Measurements from ENCODE around the gene COL5A1.

DNA sequence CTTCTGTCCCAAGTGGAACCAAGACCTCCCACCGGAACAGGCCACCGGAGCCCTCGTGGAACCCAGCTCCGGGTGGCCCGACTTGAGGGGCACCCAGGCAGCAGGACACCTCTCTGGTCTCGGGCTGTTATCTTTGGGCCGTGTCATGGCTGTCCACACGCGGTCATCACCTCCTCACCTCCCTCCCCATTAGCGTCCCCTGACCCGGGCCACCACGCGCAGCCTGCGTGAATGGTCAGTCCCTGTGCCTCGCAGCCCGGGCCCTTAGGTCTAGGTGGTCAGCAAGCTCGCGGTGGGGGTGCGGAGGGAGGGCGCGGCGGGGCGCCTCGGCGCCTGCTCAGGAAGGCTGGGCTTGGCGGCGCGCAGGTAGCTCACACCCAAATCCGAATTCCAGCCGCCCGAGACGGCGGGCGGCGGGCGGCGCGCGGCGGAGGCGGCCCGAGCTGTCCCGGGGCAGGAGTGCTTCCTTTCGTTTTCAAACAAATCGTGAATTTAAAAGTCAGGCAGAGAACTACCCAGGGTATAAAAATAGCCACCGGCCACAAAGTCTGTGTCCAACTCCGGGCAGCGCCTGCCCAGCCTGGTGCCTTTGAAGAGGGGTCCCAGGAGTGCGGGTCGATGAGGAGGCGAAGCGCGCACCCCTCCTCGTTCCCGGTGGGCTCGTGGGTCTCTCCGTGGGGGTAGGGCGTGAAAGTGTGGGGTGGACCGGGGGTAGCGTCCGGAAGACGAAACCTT is 1.0 kb upstream of the RXRA start:
- RRBS, result 8% methylated on average over 20 of the region's 62 CpGs
CAGE:
- cytosol, long polyA plus RNA, result no peak
- long polyA plus RNA, result no peak
- nucleus, long polyA plus RNA, result no peak

DNA sequence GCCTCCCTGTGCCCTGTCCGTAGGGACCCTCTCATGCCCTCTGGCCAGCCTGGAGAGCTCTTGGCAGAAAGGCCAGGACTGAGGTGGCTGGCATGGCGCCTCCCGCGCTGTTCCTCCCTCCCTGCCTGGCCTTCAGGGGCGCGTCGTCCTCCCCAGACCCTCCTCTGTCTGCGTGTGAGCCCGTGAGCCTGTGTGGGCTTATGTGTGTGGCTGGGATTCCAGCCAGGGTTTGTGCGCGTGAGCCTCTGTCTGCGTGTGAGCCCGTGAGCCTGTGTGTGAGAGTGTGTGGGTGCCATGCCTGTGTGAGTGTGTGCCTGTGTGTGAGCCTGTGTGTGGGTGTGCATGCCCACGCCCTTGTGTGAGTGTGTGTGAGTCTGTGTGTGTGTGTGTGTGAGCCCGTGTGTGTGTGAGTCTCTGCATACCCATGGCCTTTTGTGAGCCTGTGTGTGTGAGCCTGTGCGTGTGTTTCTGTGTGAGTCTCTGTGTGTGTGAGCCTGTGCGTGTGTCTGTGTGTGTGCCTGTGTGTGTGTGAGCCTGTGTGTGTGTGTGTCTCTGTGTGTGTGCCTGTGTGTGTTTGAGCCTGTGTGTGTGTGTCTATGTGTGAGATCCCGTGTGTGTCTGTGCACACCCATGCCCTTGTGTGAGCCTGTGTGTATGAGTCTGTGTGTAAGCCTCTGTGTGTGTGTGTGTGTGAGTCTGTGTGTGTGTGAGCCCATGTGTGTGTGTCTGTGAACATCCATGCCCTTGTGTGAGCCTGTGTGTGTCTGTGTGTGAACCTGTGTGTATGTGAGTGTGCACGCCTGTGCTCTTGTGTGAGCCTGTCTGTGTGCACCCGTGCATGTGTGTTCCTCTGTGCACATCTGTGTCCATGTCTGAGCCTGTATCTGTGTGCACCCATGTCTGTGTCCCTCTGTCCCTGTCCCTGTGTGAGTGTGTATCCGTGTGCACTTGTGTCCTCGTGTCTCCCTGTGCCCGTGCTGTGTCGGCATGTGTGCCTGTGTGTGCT is 13.2 kb downstream of the RXRA start:
- RRBS, result no CpG with 5 or more reads among the region's 24 CpGs
CAGE:
- cytosol, long polyA plus RNA, result no peak
- long polyA plus RNA, result no peak
- nucleus, long polyA plus RNA, result no peak

- RRBS, result 93% methylated on average over 7 of the region's 17 CpGs
CAGE:
- cytosol, long polyA plus RNA, result no peak
- long polyA plus RNA, result no peak
- nucleus, long polyA plus RNA, result no peak
These were observed 38.3 kb downstream of the RXRA start for GRCh38 chr9:134364353-134365185.

- RRBS, result no CpG with 5 or more reads among the region's 29 CpGs
CAGE:
- cytosol, long polyA plus RNA, result no peak
- long polyA plus RNA, result no peak
- nucleus, long polyA plus RNA, result no peak
These were observed 45.5 kb downstream of the RXRA start for GRCh38 chr9:134371625-134372297.

- RRBS, result 60% methylated on average over 2 of the region's 22 CpGs
CAGE:
- cytosol, long polyA plus RNA, result no peak
- long polyA plus RNA, result no peak
- nucleus, long polyA plus RNA, result no peak
These were observed 54.7 kb downstream of the RXRA start for GRCh38 chr9:134380620-134381611.

DNA sequence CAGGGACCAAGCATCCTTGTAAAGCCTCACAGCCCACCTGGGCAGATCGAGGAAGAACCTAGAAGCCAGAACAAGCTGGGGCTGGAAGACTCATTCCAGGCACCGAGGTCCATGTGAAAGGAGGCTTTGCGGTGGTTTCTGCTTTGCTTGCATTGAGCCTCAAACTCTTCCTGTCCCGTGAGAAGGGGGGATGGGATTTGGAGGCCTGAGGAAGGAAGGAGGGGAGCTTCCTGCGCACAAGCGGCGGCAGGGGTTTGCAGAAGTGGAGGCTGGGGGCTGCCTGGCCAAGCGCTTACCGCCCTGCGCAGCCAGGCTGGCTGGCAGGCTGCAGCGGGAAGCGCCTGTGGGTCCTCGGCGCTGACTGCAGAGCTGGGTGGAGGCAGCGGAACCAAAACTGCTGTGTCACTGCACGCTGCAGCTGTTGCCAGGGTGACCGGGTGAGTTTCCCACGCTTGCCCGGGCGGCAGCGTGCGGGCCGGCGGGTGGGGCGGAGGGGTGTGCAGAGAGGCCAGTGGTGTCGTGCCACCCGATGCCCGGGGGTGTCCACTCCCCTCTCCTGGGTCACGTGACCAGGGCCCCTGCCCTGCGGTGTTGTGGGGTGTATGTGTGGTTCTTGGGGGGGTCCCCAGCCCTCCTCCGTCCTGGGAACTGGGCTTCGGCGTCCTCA is 80.9 kb downstream of the RXRA start:
- RRBS, result 8% methylated on average over 6 of the region's 33 CpGs
CAGE:
- cytosol, long polyA plus RNA, result no peak
- long polyA plus RNA, result no peak
- nucleus, long polyA plus RNA, result no peak

DNA sequence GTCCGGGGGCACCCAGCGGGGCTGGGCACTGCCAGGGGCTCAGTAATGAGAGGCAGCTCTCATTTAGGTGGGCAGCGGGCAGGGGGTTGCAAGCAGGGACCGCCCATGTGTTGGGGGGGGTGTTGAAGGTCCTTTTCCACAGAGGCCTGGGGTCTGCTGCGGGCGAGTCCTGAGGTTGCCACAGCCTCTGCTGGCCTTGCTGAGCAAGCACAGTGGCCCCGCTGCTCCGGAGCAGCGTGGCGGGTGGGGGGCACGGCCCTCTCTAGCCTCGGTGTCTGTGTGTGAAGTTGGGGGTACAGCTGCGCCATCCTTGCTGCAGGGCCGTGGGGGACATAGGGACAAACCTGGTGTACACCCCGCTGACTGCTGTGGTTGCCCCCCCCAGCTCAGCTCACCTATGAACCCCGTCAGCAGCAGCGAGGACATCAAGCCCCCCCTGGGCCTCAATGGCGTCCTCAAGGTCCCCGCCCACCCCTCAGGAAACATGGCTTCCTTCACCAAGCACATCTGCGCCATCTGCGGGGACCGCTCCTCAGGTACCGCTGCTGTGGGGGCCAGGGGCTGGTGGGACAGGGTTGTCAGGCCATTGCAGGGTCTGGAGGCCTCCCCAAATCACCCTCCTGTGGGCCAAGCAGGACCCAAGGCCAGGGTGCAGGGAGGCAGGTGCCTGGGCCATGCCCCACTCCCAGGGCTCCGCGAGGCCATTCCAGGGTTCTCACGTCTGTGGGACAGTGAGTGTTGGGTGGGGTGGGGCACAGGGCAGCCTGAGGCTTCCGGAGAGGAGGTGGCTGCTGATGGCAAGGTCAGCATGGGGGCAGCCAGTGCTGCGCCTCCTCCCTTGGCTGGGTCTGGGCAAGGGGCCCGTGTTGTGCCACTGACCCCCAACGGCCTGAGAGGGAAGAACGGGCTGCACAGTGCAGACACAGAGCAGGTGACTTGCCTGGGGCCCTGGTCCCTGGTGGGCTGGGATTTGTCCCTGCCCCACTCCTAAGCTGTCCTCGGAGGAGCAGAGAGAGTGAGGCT is 81.8 kb downstream of the RXRA start:
- RRBS, result no CpG with 5 or more reads among the region's 32 CpGs
CAGE:
- cytosol, long polyA plus RNA, result no peak
- long polyA plus RNA, result no peak
- nucleus, long polyA plus RNA, result no peak

GRCh38 chr9:134414318-134415286 is 88.3 kb downstream of the RXRA start:
- RRBS, result 82% methylated on average over 8 of the region's 32 CpGs
CAGE:
- cytosol, long polyA plus RNA, result no peak
- long polyA plus RNA, result no peak
- nucleus, long polyA plus RNA, result no peak

DNA sequence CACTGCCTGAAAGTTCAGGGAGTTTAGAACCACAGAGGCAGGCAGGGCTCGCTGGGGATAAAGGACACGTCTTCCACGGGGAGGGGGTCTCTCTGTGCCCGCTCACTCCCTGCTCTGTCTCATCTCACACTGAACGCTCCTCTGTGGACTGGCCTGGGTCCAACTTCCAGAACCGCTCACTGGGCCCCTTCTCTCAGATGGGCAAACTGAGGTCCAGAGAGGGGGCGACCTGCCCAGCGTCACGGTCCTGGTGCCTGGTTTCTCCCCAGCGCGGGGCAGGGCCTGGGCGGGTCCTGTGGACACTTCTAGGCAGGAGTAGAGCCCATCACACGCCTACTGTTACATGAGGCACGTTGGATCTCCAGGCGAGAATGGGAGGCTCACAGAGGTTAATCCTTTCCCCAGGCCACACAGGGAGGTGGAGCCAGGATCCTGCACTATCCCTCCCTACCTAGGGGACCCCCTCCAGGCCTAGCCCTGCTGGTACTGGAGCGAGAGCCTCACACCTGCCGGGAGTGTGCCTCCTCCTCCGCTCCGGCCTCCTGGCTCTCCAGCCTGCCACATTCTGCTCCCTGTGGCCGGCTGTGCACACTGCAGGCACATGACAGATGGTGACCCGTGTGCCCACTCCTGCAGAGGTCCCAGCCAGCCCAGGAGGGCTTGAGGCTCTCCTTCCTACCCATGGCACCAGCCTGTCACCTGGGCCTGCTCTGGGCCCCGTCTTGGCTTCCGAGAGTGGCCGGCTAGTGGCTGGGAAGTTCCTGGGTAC is 93.3 kb downstream of the RXRA start:
- RRBS, result 20% methylated on average over 1 of the region's 24 CpGs
CAGE:
- cytosol, long polyA plus RNA, result no peak
- long polyA plus RNA, result no peak
- nucleus, long polyA plus RNA, result no peak

DNA sequence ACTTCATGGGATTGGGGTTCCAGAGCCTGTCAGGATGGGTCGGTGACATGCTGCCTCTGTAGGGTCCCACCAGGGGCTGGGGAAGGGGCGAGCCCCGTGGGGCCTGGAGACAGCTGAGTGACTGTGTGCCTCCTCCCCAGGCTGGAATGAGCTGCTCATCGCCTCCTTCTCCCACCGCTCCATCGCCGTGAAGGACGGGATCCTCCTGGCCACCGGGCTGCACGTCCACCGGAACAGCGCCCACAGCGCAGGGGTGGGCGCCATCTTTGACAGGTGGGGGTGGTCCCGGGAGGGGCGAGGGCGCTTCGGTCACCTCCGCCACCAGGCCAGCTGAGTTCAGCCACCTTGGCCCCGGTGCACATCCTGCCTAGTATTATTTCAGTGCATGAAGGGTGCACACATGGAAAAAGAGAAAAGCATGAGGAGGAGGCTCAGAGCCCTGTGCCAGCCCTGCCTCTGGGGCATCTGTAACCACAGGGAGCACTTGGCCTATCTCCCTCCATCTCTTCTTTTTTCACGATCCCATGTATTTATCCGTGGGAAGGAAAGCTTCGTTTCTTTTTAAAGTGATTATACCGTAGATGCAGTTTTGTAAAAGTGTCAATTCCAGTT is 102.8 kb downstream of the RXRA start:
- RRBS, result 96% methylated on average over 10 of the region's 24 CpGs
CAGE:
- cytosol, long polyA plus RNA, result no peak
- long polyA plus RNA, result no peak
- nucleus, long polyA plus RNA, result no peak

DNA sequence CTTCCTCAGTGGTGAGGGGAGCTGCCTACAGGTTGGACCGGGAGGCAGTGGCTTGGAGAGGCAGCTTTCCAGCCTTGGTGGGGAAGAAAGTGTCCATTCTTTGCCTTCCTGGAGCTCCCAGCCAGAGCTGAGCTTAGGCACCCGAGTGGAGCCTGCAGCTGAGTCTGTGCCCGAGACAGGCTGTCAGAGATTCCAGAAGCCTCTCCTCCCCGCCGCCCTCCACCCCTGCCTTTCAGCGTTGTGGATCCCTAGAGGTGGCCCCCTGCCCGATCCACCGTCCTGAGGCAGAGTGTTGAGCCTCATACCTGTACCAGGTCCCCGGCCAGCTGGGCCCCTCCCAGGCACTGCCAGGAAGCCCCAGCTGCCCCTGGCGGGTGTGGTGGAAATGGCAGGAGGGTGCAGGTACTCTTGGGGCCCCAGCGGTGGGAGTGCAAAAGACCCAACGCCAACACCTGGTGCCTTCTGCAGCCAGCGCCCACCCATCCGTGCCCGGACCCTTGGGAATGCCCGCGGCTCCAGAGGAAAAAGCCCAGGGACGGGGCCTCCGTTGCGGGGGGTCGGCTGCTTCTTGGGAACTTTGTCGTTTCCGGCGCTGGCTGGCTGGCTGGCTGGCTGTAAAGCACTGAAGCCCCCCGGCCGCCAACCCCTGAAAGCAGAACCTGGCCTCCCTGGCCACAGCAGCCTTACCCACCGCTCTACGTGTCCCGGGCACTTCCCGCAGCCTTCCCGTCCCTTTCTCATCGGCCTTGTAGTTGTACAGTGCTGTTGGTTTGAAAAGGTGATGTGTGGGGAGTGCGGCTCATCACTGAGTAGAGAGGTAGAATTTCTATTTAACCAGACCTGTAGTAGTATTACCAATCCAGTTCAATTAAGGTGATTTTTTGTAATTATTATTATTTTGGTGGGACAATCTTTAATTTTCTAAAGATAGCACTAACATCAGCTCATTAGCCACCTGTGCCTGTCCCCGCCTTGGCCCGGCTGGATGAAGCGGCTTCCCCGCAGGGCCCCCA is 112.3 kb downstream of the RXRA start:
- RRBS, result 96% methylated on average over 14 of the region's 37 CpGs
CAGE:
- cytosol, long polyA plus RNA, result no peak
- long polyA plus RNA, result no peak
- nucleus, long polyA plus RNA, result no peak

GRCh38 chr9:134544352-134545048 is 97.1 kb upstream of the COL5A1 start:
- RRBS, result 24% methylated on average over 3 of the region's 23 CpGs
CAGE:
- cytosol, long polyA plus RNA, result no peak
- long polyA plus RNA, result no peak
- nucleus, long polyA plus RNA, result no peak

DNA sequence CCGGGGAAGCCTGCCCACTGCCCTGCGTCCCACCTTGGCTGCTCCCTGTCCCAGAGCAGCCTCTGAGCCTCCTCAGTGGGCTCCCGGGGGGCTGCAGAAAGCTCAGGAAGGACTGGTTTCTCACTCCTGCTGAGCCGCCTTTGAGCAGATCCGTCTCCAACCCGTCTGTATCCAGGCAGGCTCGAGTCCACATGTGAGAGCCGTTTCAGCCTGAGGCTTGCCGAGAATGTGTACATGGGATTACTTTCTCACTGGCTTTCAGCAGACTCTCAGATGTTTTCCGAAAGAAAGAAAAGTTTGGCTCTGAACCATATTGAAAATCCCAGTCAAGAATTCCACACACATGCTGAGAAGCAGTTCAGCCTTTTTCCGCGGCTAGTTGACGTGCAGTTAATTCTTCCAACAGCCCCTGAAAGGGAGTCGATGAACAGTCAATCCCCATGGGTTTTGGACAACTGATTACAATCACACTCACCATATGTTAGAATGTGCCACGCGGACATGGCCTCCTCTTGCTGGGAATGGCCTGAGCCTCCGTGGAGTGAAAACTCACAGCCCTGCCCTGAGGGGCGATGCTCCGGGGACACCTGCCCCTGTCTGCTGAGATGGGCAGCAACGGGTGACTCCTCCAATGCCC is 95.2 kb upstream of the COL5A1 start:
- RRBS, result 52% methylated on average over 3 of the region's 20 CpGs
CAGE:
- cytosol, long polyA plus RNA, result no peak
- long polyA plus RNA, result no peak
- nucleus, long polyA plus RNA, result no peak

GRCh38 chr9:134620291-134620721 is 21.3 kb upstream of the COL5A1 start:
- RRBS, result no CpG with 5 or more reads among the region's 17 CpGs
CAGE:
- cytosol, long polyA plus RNA, result no peak
- long polyA plus RNA, result no peak
- nucleus, long polyA plus RNA, result no peak

- RRBS, result under 1% methylated on average over 20 of the region's 77 CpGs
CAGE:
- cytosol, long polyA plus RNA, result no peak
- long polyA plus RNA, result no peak
- nucleus, long polyA plus RNA, result start-site peak on the plus strand at chr9:134641742-134641847, 87 and 267 reads in 2 replicates
These were observed at the start of gene COL5A1 for GRCh38 chr9:134641391-134642124. Gene COL5A1 (plus strand): TSS chr9:134641803.

DNA sequence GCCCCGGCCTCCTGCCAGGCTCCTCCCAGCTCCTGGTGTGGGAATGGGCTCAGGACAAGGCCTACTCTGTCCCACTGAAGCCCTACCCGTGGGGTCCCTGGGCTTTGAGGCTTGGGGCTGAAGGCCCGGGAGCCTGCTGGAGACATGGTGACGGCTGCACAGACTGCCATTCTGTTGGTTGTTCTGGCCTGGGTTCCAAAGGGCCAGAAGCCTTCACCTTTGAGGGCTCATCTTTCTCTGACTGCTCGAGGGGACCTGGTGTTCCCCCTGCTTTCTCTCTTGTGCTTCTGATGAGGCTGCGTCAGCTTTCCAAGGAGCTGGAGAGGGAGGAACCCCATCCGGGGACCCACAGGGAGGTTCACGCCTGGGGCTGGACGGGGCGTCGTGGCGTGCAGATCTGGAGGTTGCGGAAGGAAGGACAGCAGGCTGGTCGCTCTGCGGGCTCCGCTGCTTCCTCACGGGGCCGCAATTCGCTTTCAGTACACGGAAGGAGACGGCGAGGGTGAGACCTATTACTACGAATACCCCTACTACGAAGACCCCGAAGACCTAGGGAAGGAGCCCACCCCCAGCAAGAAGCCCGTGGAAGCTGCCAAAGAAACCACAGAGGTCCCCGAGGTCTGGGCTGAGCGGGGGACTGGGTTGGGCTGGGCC is 86.7 kb downstream of the COL5A1 start:
- RRBS, result no CpG with 5 or more reads among the region's 28 CpGs
CAGE:
- cytosol, long polyA plus RNA, result no peak
- long polyA plus RNA, result no peak
- nucleus, long polyA plus RNA, result no peak

GRCh38 chr9:134765973-134766263 is 114.7 kb upstream of the FCN2 start:
- RRBS, result no CpG with 5 or more reads among the region's 4 CpGs
CAGE:
- cytosol, long polyA plus RNA, result no peak
- long polyA plus RNA, result no peak
- nucleus, long polyA plus RNA, result no peak

DNA sequence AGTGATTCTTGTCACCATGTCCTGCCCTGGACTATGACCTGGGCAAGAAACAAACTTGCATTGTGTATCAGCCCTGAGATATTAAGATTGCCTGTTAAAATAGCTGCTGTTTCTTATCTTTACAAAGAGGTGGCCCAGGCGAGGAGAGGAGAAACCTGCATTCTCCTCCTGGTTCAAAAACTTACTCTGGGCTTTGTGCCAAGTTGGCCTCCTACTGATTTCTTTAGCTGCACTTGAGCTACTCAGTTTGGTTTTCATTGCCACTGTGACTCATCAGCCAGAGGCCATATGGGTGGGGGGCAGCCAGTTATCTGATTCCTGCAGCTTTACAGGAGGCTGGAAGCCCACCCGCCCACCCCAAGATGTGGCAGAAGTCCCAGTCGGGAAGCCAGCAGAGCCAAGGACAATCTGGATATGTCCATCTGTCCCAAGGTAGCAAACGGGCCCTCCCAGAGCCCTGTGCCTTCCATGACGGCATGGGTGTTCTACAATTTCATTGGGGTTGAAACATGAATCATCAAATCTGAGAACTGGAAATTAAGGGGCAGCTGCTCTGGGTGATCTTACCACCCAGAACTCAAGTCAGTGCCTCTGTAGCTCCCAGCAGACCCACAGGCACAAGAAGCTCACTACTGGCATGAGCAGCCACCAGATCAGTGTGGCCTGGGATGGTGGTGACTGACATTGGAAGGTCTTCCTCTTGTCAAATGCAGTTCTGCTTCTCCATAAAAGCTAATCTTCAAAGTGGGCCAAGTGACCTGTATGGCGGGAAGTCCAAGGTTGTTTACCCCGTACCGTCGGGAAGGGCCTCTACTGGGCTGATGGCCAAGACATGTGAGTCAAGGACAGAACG is 15.5 kb downstream of the FCN2 start:
- RRBS, result no CpG with 5 or more reads among the region's 10 CpGs
CAGE:
- cytosol, long polyA plus RNA, result no peak
- long polyA plus RNA, result no peak
- nucleus, long polyA plus RNA, result no peak

DNA sequence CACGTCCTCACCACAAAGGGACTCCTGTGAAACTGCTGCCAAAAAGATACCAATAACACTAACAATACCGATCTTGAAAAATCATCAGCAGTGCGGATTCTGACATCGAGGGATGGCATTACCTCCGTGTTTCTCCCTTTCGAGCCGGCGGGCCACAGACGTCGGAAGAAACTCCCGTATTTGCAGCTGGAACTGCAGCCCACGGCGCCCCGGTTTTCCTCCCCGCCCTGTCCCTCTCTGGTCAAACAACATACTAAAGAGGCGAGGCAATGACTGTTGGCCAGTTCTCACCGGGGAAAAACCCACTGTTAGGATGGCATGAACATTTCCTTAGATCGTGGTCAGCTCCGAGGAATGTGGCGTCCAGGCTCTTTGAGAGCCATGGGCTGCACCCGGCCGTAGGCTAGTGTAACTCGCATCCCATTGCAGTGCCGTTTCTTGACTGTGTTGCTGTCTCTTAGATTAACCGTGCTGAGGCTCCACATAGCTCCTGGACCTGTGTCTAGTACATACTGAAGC is 32.8 kb downstream of the OLFM1 start:
- RRBS, result 77% methylated on average over 13 of the region's 25 CpGs
CAGE:
- cytosol, long polyA plus RNA, result no peak
- long polyA plus RNA, result no peak
- nucleus, long polyA plus RNA, result no peak

- RRBS, result no CpG with 5 or more reads among the region's 13 CpGs
CAGE:
- cytosol, long polyA plus RNA, result no peak
- long polyA plus RNA, result no peak
- nucleus, long polyA plus RNA, result no peak
These were observed 50.0 kb downstream of the OLFM1 start for GRCh38 chr9:135137282-135137959.